ENCODE measurements around the genes CXCR4, THSD7B and HNMT.

DNA sequence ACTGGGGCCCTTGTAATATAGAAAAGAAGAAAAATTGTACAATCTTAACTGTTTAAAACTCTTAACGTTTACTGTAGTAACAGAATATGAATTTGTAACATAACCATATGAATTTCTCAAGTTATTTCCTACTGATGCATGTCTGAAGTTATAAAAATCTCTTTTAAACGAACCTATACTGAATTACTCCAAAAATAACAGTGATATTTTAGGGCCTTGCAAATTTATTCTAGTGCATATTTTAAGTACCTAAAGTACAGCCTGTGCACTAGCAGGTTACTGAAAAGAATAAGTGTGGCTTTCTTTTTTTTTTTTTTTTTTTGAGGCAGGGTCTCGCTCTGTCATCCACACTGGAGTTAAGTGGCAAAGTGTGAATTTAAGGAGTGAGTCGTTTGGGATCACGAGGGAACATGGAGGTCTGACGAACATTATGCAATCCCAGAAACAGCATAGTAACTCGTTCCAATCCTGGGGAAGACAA is 30.7 kb upstream of the MCM6 start:
- PRO-cap = no peak

DNA sequence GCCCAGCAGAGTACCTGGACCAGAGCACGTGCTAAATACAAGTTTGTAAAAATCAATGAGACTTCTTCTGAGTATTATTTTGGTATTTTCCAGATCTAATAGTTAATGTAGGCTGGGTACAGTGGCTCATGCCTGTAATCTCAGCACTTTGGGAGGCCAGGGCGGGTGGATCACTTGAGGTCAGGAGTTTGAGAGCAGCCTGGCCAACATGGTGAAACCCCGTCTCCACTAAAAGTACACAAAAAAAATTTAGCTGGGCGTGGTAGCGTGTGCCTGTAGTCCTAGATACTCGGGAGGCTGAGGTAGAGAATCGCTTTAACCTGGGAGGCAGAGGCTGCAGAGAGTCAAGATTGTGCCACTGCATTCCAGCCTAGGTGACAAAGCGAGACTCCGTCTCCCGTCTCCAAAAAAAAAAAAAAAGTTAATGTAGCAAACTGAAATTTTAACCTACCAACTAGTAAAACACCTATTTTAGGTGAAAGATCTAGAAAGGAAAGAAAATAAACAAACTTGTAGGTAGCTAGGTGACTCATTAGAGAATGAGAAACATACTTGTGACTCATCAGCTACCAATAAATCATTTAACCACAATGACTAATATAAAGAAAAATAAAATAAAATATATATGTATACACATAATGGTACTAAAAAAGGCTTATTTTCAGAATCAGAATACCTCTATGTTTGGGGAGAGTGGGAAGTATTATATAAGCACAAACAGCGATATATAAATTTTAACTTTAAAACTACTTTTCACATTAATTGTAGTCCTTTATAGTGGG is 36.8 kb downstream of the DARS1 start:
- PRO-cap = no peak

- PRO-cap = no peak
These were observed 23.3 kb downstream of the DARS1 start for GRCh38 chr2:135962248-135962477.

GRCh38 chr2:136113088-136113999 is 4.6 kb downstream of the CXCR4 start:
- PRO-cap = no peak

- PRO-cap = bidirectional peak, plus-strand start at chr2:136118251, minus-strand start at chr2:136118149
These were observed at the start of gene CXCR4 for GRCh38 chr2:136118010-136118833. CXCR4 (minus strand) TSS chr2:136118149.

DNA sequence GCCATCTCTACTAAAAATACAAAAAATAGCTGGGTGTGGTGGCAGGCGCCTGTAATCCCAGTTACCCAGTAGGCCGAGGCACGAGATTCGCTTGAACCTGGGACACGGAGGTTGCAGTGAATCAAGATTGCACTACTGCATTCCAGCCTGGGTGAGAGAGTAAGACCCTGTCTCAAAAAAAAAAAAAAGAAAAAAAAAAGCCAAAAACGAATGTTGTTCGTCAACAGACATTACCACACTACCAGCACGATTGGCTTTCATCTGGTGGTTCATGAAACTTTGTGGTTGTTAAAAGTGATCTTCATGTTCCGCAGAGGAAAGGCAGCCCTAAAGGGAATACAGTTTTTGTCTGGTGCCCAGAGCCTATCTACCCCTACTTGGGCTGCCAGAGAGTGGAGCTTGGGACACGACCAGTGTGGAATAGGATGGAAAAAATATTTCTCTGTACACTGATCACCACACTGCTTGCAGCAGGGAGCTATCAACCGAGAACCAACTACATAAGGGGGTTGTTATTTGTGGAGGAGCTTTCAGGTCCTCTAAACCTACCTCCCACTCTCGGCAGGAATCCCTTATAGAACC is 13.6 kb upstream of the CXCR4 start:
- PRO-cap = no peak

GRCh38 chr2:136255670-136256483 is 137.9 kb upstream of the CXCR4 start:
- PRO-cap = no peak

DNA sequence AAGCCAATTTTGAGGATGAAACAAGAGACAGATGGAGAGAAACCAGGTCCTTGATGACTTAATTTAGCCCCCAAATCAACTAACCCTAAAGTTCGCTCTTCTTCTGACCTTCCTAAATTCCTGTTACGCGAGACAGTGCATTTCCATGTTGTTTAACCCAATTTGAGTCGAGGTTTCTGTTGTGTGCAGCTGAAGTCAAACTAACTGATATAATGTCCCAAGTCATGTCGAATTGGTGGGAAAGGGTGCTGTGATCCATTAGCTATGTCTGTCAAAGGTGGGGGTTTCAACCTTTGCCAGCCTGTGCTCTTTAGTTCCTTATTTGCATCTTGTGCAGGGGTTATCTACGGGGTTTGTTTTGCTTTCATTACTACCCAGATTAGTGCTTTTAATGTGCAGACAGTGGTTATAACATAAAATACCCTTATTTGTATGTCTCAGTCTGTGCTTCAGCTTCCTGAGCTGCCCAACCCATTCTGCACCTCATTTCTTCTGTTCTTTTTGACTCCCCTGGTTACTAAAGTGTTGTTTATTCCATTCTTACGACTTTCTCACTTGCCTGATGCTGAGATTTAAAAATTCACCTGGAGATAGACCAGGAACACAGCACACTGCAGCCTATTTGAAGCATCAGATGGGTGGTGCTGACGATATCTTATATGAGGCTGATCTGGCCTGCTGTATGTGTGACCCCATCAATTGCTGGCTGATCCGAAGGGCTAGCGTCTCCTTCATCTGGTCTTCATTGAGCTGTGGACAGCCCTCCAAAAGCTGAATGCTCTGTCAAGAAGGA is 271.9 kb upstream of the CXCR4 start:
- PRO-cap = no peak

GRCh38 chr2:136764981-136766433 is at the start of gene THSD7B:
THSD7B (plus strand) TSS chr2:136765545.
- PRO-cap = no peak

DNA sequence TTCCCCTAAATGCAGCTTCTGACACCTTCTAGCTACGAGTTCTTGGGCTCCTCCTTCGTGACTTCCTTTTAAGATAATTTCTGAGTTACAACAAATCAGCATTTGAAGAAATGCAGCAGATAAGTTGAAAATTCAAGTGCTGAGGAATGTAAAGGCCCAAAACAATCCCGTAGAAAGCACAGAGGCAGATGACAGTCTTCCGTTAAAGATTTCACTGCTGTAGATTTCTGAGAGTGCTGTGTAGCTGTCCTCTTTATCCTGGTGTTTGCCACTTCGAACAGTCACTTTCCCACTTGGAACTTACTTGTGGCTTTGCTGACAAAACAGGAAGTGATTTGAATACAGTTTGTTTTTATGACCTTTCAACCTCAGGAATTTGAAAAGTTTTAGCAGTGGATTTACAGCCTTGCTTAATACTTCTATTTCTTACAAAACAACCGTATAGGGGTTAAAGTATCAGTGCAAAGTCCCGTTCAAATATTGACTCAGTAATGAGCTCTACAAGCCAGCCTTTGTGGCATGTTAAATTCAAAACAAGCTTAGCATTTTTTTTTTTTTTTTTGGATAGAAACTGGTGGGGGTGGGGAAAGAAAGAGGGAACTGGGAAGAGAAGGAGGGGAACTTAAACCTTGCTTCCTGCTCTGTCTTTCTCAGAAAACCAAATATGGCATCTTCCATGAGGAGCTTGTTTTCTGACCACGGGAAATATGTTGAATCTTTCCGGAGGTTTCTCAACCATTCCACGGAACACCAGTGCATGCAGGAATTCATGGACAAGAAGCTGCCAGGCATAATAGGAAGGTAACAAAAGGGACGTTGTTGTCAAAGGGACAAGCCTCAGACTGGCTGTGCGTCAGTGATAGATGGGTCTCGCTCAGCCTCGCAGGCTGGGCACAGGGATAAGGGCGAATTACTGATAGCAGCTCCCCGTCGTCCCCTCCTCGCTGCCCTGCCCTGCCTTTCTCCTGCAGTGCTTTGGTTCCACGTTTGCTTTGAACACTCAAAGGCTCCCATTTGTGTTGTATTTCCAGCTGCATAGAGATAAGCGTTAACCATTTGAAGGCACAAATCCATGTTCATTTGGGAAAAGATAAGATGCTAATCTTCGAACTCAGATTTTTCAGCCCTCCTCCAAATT is at the start of gene HNMT:
HNMT (plus strand) TSS at position 646 of the 1,138 bp plus-strand sequence.
- PRO-cap = bidirectional peak, plus-strand start at position 596 of the sequence, minus-strand start at position 267 of the sequence; unidirectional peak, plus-strand start at position 853 of the sequence; unidirectional peak, minus-strand start at position 967 of the sequence

DNA sequence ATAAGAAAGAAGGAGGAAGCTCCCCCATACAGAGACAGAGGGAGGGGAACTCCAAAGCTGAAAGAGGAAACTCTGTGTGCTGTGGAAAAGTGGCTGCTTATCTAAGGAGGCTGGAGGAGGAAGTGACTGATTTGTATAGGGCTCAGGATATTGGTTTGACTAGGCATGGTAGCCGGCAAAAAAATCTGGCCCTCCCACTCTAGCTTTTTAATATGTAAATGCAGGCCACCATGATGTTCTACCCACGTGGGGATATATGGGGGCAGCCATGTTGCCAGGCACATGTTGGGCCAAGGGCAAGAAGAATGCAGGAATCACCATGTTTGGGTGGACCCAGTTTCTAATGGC is 64.3 kb downstream of the HNMT start:
- PRO-cap = no peak

GRCh38 chr2:138515947-138516705 is 14.6 kb downstream of the SPOPL start:
- PRO-cap = no peak

GRCh38 chr2:143070820-143071200 is 58.4 kb upstream of the ARHGAP15 start:
- PRO-cap = no peak

DNA sequence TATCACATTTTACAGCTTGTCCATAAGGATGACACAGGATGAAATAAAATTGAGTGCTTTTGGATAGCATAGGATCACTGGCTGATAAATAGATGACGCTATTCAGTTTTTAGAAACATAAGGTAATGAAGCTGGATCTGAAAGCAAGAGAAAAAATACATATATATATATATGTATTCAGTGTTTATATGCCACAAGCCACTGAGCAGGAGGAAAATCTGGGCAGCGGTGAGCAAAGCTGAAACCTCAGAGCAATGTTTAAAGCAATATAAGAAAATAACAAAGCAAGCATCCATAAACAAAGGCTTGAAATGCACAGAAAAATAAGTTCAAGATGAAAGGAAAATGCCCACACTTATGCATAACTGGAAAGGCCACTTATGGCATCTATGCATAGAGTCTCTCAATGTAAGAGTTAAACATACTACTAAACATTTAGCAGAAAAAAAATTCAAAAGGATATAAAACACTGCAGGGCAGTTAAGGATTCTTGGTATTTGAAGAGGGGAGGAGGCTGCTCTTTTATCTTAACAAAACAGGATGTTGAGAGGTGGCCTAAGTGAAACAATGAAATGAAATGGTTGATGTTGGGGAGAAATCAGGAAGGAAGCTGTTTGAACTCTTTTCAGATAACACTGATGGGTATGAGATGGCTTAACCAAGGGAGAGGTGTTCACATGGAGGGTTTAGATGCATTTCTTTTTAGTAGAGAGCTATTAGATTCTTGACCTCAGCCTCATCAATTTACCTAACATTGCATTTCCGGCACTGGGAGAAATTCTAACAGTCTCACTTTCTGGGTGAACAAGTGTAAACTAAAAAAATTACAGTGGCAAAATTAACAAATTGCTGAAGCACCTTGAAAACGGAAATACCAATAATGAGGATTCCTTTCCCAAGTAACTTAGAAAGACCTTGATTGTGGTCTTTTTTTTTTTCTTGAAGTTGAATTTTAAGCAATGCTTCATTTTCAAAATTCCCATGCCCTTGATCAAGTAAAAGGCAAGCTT is 129.2 kb downstream of the ARHGAP15 start:
- PRO-cap = no peak

- PRO-cap = no peak
These were observed 132.7 kb downstream of the ARHGAP15 start for GRCh38 chr2:143261737-143262424.

- PRO-cap = no peak
These were observed 305.8 kb downstream of the ARHGAP15 start for GRCh38 chr2:143434635-143435794.

DNA sequence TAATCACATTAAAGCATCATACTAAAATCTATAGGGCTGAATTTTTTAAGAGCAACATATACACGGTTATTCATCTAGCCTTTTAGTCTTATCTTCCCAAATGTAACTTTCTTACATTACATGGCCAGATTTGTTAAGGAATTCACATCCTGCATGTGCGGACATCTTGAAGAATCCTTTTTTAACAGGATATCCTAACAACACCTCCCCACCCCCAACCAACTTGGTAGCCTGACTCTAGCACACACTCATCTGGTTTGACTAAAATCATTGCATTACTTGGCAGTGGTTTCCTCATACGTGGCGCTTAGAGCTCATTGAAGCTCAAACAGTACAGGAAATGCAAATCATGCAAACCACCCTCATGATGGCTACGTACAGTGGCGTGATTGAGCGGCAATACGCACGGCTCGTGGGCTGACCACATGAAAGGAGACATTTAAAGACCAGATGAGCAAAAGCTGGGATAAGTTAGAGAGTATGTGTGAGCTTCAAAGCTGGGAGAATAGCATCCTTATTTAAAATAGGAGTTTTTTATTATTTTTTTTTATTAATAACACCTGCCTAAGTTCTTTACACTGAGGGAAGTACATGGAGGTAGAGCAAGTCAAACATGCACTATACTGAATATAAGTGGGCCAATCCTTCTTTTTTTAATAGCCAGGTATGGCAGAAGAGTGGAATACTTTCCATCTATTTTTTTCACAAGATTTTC is 148.6 kb downstream of the GTDC1 start:
- PRO-cap = no peak

GRCh38 chr2:144380935-144381930 is 48.9 kb upstream of the GTDC1 start:
- PRO-cap = no peak

GRCh38 chr2:144420791-144421513 is 88.6 kb upstream of the GTDC1 start:
- PRO-cap = no peak

- PRO-cap = no peak
These were observed 75.2 kb downstream of the ZEB2 start for GRCh38 chr2:144444702-144445214.

Measured in Metastatic Lung Carcinoma in the Adrenal Gland (tissue), 1 donor.